H4 (cell line): ENCODE measurements around a stretch of chr13.

- RAMPAGE, long total RNA, result no peak
Measured at GRCh38 chr13:97338374-97339085, 95.4 kb upstream of the RAP2A start.

DNA sequence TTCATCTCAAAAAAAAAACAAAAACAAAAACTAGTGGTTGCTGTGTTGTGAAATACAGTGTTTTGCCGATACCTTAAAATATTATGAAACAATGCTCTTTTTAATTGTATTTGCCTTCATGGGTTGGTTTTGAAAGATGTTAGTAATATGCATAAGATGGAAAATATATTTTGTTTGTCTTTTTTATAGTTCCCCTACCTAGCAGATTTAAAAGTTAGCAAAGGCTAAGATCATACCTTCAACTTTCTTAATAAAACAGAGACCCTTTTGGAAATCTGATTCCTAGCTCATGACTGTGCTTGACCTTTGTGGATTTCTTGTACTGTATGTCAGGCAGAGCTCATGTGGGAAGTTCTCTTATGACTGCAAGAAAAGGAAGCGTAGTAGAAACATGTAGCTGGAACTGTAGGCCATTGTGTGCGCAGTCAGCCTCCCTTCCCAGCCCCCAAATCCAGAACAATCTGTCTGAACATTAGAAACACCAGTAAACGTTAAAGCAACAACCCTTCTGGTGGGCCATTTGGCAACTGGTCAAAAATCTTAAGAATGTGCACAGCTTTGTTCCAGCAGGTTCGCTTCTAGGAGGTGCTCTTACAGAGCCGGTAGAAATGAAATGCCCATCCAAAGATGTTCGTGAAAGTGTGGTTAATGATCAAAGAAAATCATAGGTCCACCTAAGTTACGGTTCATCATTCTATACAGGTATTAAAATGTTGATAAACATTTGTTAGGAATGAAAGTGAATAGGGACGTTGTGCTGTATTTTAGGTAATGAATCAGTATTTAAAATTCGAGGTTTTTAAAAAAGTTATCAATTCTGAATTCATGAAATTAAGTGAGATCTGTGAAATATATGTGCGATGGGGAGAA lies 78.7 kb upstream of the RNF113B start:
- RAMPAGE, long total RNA, result no peak

GRCh38 chr13:98416085-98417100 lies 160.5 kb downstream of the STK24 start:
- RAMPAGE, long total RNA, result no peak

DNA sequence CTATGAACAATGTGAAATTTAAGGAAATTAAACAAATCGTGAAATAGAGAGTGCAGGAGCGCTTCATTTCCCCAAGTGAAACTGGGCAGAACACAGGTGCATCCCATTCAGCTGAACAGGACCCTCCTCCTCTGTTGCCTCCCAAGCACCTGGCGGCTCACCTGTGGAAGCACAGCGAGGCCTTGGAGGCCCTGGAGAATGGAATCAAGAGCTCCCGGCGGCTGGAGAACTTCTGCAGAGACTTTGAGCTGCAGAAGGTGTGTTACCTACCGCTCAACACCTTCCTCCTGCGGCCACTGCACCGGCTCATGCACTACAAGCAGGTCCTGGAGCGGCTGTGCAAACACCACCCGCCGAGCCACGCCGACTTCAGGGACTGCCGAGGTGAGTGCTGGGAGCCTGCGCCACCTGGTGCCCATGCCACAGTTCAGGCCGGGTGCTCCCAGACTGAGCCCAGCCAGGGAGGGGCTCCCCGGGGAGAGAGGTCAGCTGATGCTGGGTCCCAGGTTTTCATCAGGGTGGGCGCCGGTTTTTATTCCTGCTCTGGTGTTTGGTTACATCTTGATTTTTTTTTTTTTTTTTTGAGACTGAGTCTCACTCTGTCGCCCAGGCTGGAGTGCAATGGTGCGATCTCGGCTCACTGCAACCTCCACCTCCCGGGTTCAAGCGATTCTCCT lies 145.9 kb downstream of the STK24 start:
- RAMPAGE, long total RNA, result no peak

- RAMPAGE, long total RNA, result no peak
Measured at GRCh38 chr13:98446049-98446611, 130.8 kb downstream of the STK24 start.

DNA sequence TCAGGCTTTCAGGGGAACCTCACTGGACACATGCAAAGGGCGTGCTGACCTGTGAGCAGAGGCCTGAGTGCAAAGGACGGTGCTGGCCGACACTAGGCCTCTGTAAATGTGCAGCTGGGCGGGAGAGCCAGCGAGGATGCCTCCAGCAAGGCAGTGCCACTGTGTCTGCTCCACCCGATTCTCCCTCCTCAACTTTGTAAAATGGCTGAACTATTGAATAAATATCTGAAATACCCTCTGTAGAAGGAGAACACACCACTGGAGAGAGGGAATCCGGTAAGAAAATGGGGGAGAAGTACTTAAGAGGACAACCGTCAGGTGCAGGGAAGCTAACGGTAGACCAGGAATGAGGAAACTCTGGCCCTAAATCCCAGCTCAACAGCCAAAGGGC lies 70.0 kb downstream of the STK24 start:
- RAMPAGE, long total RNA, result no peak

- RAMPAGE, long total RNA, result no peak
Measured at GRCh38 chr13:98525411-98525829, 51.5 kb downstream of the STK24 start.

DNA sequence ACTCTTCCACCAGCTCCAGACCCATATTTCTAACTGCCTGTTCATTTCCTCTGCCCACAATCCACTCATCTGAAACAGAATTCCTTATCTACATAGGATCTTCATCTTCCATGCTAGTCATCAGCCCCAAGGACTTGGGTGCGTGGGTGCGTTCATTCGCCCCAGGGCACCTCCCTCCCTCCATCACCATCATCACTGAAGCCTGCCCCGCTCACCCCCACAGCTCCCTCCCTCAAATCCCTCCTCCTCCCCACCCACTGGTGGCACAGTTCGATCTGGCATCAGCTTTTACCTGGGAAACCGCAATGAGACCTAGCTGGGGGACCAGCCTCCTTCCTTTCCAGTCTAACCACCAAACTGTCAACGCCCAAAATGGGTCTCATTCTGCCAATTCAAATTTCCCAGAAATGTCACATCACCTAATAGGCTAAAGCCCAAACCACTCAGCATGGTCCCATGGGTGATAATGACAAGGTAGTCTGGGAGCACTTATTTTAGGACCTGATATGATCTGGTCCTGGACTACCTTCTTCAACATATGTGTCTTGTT lies 19.6 kb downstream of the STK24 start:
- RAMPAGE, long total RNA, result no peak

GRCh38 chr13:98568211-98568442 lies 8.8 kb downstream of the STK24 start:
- RAMPAGE, long total RNA, result no peak

DNA sequence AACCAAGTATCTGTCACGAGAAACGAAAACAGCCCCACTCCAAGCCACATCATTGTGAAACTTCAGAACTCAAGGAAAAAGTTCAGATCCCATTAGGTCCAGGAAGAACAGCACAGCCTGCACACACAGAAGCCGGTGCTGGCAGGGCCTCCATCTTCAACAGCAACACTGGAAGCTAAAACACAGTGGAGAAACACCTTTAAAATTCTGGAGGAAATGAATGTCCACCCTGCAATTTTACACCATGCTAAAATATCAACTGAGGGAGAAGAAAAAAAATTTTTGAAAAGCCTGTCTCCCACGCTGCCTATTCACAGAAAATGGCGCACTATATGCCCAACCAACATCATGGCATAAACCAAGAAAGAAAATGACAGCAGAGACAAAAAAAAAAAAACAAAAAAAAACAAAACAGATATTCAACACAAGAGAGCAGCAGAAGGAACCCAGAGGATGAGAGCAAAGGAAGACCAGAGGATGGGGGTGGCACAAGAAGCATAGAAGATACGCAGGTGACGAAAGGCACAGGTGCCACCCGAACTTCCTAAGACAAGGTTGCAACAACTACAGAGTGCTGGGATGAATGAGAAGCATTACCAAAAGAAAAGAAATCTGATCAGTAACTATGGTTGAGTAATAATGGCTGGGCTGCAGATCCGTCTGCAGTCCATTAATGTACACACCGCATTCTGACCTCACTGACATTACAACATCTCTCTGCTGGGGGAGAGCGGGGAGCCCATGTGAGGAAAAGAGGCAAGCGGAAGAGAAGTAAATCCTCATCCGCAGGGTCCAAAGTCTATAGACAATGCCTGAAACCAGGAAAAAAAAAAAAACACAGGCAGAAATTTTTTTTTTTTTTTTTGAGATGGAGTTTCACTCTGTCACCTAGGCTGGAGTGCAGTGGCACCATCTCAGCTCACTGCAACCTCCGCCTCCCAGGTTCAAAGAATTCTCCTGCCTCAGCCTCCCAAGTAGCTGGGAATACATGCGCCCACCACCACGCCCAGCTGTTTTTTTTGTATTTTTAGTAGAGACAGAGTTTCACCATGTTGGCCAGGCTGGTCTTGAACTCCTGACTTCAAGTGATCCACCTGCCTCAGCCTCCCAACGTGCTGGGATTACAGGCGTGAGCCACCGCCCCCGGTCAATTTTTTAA lies 7.5 kb downstream of the STK24 start:
- RAMPAGE, long total RNA, result no peak

DNA sequence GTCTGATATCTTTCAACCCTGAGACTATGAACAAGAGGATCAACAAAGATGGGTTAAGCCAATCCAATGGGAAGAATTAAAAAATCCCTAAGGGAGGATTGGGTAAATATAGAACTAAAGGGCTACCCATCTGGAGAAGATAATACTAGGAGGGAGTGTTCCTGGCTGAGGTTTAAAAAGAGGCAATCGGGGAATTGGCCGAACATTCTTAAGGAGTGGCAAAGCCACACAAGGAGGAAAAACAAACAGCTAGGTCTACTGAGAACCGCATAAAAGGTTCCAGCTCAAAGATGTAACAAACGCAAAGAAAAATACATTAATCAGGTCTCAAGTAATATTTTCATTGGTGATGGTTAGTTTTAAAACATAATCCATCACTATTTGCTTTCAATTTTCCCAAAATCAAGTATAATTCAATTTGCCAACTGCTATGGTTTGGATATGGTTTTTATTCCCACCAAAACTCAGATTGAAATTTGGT lies 53.8 kb downstream of the DOCK9 start:
- RAMPAGE, long total RNA, result no peak

DNA sequence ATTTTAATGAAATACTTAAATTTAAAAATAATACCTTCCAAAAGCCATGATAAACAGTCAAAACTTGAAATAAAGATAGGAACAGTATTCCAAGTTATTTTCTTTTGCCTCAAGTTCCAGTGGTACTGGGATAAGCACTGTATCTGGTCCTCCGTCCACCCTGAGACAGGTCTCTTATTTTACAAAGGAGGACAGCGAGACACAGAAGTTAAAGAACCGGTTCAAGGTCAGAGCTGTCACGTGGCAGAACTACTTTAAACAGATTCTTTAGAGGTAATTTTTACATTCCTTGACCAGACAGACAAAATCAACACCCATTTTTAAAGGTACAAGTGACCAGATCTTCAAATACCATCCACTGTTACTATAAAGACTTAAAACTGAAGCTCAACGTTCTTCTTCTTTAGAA lies 10.4 kb upstream of the DOCK9 start:
- RAMPAGE, long total RNA, result no peak

- RAMPAGE, long total RNA, result no peak
Measured at GRCh38 chr13:99002024-99002742, 24.3 kb upstream of the DOCK9 start.

- RAMPAGE, long total RNA, result no peak
Measured at GRCh38 chr13:99191923-99192122, 8.8 kb upstream of the UBAC2 start.

- RAMPAGE, long total RNA, result no peak
Measured at GRCh38 chr13:99256344-99257101, 1.7 kb downstream of the GPR18 start.

DNA sequence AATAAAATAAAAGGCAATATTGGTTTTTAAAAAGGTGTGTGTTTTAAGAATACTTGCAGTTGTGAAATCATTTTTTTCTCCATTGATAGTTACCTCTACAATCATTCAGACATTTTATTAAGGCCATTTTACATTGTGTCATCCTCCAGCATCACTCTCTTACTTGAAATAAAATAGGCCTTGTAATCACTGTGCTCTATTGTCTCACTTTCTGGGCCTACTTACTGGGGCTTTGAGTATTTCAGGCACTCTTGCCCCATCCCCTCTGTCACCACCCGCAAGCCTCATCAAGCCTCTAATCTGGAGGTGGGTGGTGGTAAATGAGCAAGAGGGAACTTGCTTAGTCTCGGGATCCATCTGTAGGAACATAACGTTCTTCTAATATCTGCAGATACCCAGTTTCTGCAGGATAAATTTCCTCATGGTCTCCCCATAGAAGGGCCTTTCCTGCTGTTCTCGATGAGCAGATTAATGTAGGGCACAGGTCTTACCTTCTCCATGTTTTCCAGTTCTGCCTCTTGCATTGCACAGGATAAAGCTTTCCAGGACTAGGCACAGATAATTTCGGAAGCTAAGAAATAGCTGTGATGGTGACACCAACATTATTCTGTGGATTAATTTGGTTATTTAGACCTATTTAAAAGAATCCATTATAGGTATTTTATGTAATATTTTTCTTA lies 19.5 kb upstream of the GPR18 start:
- RAMPAGE, long total RNA, result no peak

DNA sequence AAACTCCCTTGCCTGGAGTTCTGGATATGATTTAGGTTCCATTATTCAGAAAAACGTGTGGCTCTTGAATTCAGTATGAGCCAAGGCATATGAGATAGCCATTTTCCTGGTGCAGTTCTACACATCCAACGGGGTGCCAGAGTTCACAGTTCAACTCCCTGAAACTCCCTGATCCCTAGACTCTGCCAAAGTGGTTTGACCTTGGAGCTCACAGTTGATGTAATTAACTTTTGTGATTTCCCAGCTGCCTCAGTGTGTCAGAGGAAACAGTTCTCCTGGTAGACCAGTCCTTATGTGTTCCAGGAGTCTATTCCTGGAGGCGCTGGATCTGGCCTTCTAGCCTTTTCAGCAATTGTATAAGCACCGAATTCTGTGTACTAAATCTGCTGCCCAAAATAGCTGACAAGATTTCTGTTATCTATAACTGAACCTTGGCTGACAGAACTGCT lies 21.4 kb downstream of the GPR183 start:
- RAMPAGE, long total RNA, result no peak

GRCh38 chr13:99415207-99415691 lies 86.0 kb upstream of the TM9SF2 start:
- RAMPAGE, long total RNA, result no peak

- RAMPAGE, long total RNA, result no peak
Measured at GRCh38 chr13:99415762-99416424, 85.4 kb upstream of the TM9SF2 start.

DNA sequence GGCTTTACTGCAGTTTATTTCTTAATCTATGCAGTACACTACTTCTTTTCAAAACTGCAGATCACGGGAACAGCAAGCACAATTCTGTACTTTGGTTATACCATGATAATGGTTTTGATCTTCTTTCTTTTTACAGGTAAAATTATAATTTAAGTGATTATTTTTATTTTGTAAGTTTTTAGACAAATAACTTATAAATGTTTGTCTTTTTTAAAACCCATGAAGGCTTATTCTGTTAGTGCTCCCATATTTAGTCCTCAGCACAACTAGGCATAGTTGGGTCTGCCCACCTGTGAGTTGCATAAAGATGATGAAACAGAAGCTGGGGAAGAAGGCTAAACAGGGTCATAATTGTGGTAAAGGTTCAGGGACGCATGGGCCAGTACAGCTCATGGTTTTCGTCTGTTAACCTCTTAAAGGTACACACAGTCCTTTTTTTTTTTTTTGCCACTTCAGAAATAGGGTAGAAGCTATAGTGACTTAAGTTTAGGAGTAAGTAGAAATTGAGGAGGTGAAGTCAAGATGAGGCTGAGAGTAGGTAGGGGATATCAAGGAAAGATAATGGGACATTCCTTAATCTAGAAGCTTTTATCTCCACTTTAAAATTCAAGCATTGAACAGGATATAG lies 47.0 kb upstream of the CLYBL start:
- RAMPAGE, long total RNA, result no peak